ENCODE results near the genes UBA7, MON1A, GNAT1 and HYAL3.

- PRO-cap = no peak
Measured at GRCh38 chr3:49718141-49719026, 1.1 kb downstream of the AMIGO3 start.

- PRO-cap = no peak
Measured at GRCh38 chr3:49806677-49807119, 3.6 kb downstream of the INKA1 start.

GRCh38 chr3:49813804-49814566, at the start of gene UBA7:
Gene UBA7, minus strand, starts transcription at chr3:49813953.
- PRO-cap = no peak

GRCh38 chr3:49901634-49902134, 2.0 kb downstream of the MST1R start:
- PRO-cap = no peak

GRCh38 chr3:49902959-49903689, 549 bp downstream of the MST1R start:
- PRO-cap = no peak

GRCh38 chr3:49929210-49930413, at the start of gene MON1A:
Gene MON1A, minus strand, starts transcription at chr3:49929811.
- PRO-cap = unidirectional peak, plus-strand start at chr3:49929435; bidirectional peak, plus-strand start at chr3:49930000, minus-strand start at chr3:49929811

GRCh38 chr3:50030618-50031086, 58.1 kb upstream of the RBM5 start:
- PRO-cap = no peak

GRCh38 chr3:50102888-50103146, 14.1 kb downstream of the RBM5 start:
- PRO-cap = no peak

DNA sequence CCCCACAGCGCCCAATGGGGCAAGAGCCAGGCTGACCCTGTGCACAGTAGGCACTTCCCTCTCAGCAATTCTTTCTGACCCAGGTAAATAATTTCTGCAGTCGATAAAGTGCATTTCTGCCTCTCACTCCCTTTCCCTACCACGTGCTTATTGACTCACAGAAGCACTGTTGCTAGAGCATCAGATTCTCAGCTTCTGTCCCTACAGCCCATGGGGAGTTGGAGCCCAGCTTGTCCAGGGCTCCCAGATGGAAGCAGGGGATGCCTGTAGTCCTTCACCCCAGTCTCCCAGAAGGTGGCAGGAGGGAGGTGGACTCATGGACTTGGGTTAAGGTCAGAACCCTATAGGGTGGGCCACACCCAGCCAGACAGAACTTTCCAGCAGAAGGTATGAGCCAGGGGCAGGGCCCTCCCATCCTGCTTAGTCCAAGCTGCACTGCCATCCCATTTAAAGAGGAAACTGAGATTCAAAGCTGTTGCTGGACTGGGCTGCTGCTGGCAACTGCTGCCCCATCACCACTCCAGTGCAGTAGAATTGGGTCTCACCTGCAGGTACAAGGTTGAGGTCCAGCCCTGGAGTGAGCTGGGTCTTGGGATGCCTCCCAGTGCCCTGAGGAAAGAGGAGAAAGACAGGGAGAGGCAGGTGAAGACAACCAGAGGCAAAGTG, 33.0 kb upstream of the SEMA3F start:
- PRO-cap = no peak

- PRO-cap = bidirectional peak, plus-strand start at chr3:50155058, minus-strand start at chr3:50154924
Measured at GRCh38 chr3:50154449-50155163, 518 bp upstream of the SEMA3F start.

DNA sequence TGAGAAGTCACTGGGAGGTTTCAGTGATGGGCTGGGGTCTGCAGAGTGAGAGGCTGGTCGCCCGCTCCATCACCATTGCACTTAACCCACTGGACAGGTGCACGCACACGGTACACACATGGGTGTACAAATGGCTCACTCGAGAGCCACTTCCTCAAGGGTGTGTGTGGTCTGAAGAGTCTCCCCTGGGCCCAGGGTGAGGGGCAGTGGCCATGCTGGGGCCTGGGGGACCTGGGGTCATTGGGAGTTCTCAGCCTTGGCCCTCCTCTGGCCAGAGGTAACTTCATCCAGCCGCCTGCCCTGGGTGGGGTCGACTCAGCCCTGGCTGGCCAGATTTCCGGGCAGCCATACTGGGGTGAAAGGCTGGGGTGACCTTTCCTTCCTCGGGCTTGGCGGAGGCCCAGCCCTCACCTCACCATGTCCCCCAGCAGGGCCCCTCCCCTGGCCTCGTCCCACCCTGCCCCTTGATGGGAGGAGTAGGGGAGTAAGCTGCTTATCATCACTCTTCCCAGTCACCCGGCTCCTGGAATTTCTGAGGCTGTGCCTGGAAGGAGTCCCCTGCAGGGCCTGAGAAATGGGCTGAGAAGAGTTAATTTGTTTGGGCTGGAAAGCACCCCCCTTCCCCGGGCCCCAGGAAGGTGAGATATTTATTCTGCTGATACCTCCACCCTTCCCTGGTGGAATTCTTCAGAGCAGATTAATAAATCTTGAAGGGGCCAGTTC, 5.4 kb downstream of the SEMA3F start:
- PRO-cap = no peak

GRCh38 chr3:50173624-50174229, 17.7 kb upstream of the GNAT1 start:
- PRO-cap = no peak

- PRO-cap = no peak
Measured at GRCh38 chr3:50191187-50191790, at the start of gene GNAT1. Gene GNAT1, plus strand, starts transcription at chr3:50191610.

DNA sequence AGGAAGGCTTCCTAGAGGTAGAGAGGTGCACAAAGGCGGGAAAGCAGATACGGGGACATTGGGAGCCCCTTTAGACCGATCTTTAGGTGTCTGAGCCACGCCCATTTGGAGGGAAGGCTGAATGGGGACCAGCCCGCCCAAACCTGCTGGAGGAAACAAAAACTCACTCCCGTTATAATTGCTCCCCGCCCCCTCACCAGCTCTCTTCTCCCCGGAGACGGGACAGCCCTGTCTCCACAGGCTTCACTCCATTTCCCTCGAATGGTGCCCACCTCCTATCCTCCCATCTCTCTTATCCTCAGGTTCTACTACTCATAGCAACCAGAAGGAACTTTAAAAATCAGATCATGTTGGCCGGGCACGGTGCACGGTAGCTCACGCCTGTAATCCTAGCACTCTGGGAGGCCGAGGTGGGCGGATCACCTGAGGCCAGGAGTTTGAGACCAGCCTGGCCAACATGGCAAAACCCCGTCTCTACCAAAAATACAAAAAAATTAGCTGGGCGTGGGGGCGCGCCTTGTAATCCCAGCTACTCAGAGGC, 8.0 kb upstream of the GNAI2 start:
- PRO-cap = bidirectional peak, plus-strand start at position 197 of the sequence, minus-strand start at position 107 of the sequence

- PRO-cap = no peak
Measured at GRCh38 chr3:50251398-50251786, 15.4 kb downstream of the GNAI2 start.

DNA sequence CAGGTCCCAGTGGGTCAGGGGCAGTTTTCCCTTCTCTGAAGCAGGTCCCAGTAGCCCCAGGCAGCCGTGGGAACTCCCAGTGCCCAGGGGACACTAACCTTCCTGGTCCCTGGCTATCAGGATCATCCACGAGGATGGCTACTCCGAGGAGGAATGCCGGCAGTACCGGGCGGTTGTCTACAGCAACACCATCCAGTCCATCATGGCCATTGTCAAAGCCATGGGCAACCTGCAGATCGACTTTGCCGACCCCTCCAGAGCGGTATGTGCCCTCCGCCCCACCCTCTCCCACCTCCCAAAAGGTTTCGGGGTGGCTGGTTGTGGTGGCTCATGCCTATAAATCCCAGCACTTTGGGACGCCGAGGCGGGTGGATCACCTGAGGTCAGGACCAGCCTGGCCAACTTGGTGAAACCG, 16.3 kb downstream of the GNAI2 start:
- PRO-cap = no peak

GRCh38 chr3:50260749-50261158, 8.2 kb upstream of the SEMA3B start:
- PRO-cap = no peak

DNA sequence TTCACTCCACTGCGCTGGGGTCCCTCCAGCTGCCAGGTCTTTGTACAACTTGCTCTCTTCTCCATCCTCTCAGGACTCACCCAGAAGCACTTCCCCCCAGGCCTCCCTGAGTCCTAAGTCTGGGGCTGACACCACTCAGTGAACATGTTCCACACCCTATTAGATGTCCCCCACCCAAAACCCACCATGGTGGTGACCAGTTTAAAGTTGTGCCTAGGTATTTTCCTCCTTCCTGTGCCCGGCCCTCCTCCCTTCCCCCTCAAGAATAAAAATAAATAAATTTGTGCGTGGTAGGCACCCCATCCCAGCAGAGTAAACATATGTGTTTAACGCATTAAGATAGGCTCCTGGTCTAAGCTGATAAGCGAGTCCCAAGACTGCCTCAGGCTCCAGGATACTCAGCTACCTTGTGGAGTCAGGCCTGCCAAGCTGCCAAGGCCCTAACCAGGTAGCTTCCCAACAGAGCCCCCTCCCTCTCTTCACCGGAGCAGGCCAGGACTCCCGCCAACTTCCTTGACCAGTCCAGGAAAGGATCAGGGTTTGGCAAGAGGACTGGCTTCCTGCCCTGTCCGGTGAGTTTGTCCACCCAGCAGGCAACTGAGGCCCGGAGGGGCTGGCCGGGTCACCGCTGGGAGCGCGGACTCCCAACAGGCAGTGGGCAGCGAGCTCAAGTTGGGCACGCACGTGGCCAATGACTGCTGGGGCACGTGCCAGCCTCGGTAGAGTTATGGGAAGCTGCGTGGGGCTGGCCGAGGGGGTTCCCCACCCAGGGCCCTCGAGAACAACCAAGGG, 669 bp downstream of the IFRD2 start:
- PRO-cap = no peak

- PRO-cap = unidirectional peak, plus-strand start at chr3:50298945; bidirectional peak, plus-strand start at chr3:50299710, minus-strand start at chr3:50299372
Measured at GRCh38 chr3:50298584-50299483, at the start of gene HYAL3. Gene HYAL3, minus strand, starts transcription at chr3:50299405.

DNA sequence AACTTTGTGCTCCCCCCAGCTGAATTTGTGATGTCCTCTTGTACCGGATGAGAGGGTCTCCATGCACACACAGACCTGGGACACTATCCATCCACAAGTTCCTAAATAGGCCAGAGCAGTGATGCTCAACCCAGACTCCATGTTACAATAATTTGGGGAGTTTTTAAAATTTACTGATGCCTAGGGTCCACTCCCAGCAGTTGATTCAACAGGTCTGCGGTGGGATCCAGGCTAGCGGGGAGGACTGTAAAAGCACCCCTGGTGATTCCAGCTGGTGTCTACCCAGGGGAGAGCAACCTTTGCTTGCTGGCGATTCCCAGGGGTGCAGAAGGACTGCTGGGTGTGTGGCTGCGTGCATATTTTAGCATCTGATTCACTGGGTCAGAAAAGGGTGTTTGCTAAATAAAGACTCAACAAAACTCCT, 928 bp downstream of the RASSF1 start:
- PRO-cap = no peak